Subcutaneous adipose tissue (tissue), 3 donors: Measurements from ENCODE around the genes TRPM2 and ITGB2.

DNA sequence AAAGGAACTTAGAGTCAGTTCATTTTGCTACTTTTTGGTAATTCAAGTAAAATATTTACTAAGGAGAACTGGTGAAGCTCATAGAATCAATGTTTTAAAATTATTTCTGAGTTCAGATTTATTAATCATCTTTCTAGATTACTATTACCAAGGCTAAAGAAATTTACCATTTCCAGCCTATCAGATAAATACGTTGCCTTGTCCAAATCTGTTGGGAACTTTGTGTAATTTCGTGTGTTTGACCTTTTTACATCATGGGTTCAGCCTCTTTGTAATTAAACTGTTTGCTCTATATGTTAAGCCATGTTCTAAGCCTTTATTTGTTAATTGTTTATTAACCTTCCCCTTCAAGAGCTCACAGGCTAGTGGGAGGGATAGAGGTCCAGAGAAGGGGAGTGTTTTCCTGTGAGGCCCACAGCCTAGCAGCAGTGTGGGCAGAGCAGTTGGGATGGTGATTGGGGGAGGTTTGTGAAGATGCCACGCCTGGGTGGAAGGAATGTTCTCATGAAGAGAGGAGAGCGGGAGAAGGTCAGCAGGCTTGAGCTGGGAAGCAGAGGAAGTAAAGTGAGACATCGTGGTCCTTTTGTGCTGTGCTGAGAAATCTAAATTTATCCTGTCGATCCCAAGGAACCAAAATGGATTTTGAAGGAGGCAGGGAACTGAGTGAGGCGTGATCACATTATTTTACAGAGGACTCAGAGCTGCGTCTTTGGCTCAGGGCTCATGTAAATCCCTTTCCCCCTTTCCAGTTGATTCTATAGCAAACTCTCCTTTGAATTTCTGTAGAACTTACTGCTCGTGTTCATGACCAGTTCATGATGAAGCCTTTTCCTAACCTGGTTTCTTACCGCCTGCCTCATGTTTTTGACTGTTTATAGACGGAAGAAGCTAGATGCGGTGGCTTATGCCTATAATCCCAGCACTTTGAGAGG, 42.6 kb downstream of the TRAPPC10 start:
- PRO-cap: no peak
- RAMPAGE, long total RNA, 3 experiments: no peak in any of the 3 experiments

DNA sequence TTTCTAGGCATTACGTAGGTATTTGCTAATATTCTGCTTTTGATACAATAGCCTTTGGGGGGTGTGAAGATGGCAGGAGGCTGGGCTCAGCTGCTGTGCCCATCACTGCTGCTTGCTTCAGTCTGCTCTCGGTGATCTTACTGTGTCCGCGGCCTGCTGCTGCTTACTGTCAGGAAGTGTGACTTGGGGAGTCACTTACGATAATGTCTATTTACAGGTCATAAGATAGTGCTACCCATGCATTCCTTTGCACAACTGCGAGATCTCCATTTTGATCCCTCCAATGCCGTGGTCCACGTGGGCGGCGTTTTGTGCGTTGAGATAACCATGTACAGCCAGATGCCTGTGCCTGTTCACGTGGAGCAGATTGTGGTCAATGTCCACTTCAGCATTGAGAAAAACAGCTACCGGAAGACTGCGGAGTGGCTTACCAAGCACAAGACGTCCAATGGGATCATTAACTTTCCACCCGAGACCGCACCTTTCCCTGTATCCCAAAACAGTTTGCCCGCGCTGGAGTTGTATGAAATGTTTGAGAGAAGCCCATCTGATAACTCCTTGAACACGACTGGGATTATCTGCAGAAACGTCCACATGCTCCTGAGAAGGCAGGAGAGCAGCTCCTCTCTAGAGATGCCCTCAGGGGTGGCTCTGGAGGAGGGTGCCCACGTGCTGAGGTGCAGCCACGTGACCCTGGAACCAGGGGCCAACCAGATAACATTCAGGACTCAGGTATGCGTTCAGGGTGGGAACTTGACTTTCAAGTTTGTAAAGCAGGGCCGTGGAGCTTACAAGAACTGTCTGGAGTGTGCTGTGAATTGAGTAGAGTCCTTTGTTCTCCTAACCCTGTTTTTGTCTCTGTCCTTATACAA, 24.4 kb upstream of the PWP2 start:
- PRO-cap: no peak
- RAMPAGE, long total RNA, 3 experiments: start-site peak on the plus strand in 1 of 3 experiments, centred at position 507 of the sequence, 15 reads per replicate

DNA sequence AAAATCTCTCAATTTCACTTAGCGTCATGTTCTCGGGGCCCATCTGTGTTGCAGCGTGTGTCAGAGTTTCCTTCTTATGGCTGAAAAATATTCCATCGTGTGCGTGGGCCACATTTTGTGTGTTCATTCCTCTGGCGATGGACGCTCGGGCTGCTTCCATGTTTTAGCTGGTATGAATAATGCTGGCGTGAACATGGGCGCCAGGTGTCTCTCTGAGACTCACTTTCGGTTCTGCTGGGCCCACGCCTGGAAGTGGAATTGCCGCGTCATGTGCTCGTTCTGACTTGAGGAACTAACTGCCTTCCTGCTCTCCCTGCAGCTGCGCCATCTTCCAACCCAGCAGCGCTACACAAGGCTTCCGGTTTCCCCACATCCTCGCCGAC, 20.3 kb downstream of the GATD3 start:
- PRO-cap: unidirectional peak, minus-strand start at position 181 of the sequence
- RAMPAGE, long total RNA, 3 experiments: no peak in any of the 3 experiments

GRCh38 chr21:44353042-44354130, at the start of gene TRPM2:
TSS of gene TRPM2 (plus strand) at chr21:44353621.
- PRO-cap: unidirectional peak, plus-strand start at chr21:44353623
- RAMPAGE, long total RNA, 3 experiments: start-site peak on the plus strand in 3 of 3 experiments, at chr21:44353350-44353668 at its widest, 41 to 57 reads per replicate

GRCh38 chr21:44358707-44359261, 5.4 kb downstream of the TRPM2 start:
- PRO-cap: no peak
- RAMPAGE, long total RNA, 3 experiments: no peak in any of the 3 experiments

DNA sequence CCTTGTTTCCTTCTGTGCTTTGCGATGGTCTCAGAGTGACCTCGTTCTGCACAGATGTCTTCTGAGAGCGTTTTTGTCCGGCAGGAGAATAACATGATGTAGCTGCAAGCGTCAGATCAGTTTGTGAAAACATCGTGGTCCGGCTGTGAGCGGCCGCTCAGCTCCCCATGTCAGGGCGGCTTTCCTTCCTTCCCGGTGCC, 26.7 kb downstream of the TRPM2 start:
- PRO-cap: no peak
- RAMPAGE, long total RNA, 3 experiments: no peak in any of the 3 experiments

- PRO-cap: no peak
- RAMPAGE, long total RNA, 3 experiments: no peak in any of the 3 experiments
Observed at GRCh38 chr21:44451944-44452328, 3.4 kb upstream of the LRRC3 start.

- PRO-cap: no peak
- RAMPAGE, long total RNA, 3 experiments: no peak in any of the 3 experiments
Observed at GRCh38 chr21:44457461-44458320, 2.4 kb downstream of the LRRC3 start.

DNA sequence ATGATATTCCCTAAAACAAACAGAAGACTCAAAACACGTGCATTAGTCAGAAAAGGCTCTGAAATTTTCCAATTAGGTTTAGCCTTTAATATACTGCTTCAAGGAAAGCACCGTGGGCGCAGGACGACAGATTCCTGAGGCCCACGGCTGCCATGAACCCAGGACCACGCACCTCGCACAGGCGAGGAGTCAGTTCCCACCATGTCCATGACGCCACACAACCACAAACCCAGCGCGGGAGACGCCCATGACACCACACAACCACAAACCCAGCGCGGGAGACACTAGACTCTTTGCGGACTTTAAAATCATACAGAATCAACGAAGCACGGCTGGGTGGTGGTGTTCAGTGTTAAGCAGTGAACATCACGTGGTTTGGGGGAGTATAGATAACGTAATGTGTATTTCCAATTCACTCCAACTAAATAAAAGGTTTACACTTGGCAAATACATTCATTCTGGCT, 19.2 kb downstream of the PTTG1IP start:
- PRO-cap: no peak
- RAMPAGE, long total RNA, 3 experiments: no peak in any of the 3 experiments

GRCh38 chr21:44858084-44858812, 15.2 kb downstream of the PTTG1IP start:
- PRO-cap: no peak
- RAMPAGE, long total RNA, 3 experiments: no peak in any of the 3 experiments

DNA sequence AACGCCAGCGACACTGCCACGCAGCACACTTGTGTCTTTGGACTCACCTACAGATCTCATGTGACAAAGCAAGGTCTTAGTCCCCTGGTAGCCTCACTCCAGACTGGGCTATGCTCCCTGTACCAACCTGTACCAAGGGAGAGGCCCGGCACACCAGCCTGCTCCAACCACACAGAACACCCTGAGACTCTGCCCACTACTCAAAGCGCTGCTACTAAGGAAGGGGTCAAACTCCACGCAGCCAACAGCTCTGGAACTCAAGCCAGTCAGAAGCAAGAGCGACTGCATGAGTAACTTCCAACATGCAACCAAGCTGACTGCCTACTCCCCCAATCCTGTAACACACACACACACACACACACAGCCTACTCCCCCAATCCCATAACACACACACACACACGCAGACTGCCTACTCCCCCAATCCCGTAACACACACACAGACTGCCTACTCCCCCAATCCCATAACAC, 7.6 kb downstream of the PTTG1IP start:
- PRO-cap: no peak
- RAMPAGE, long total RNA, 3 experiments: no peak in any of the 3 experiments

- PRO-cap: no peak
- RAMPAGE, long total RNA, 3 experiments: no peak in any of the 3 experiments
Observed at GRCh38 chr21:44907587-44907918, 13.1 kb downstream of the ITGB2 start.

DNA sequence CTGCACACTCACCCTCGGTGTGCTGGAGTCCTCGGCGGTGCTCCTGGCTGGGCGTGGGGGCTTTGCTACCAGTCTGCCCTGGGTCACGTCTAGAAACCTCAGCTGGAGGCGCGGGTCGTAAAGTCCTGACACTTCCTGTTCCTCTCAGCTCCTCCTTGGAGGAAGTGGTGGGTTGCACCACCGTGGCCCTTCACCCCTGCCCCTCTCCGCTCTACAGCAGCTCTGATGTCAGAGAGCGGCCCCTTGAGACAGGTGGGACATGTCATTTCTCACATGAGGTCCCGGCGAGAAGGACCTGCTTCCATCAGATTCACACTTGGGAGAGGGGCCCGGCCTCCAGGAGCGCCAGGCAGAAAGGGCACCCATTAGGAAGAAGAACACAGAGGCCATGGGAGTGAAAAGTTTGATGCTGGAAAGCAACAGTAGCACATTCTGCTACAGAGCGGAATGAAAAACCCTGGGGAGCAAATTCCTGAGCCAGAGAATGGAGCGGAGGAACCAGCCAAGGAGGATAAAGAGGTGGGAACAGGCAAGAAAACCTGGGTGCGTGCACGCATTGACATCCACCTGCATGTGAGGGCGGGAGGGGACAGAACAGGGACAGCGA, at the start of gene ITGB2:
TSS of gene ITGB2 (minus strand) at position 91 of the 607 bp plus-strand sequence.
- PRO-cap: no peak
- RAMPAGE, long total RNA, 3 experiments: start-site peak on the plus strand in 2 of 3 experiments, centred at position 244 of the sequence, 5 to 10 reads per replicate; start-site peak on the minus strand in 3 of 3 experiments, centred at positions 74 to 83 of the sequence, 51 to 2,618 reads per replicate

DNA sequence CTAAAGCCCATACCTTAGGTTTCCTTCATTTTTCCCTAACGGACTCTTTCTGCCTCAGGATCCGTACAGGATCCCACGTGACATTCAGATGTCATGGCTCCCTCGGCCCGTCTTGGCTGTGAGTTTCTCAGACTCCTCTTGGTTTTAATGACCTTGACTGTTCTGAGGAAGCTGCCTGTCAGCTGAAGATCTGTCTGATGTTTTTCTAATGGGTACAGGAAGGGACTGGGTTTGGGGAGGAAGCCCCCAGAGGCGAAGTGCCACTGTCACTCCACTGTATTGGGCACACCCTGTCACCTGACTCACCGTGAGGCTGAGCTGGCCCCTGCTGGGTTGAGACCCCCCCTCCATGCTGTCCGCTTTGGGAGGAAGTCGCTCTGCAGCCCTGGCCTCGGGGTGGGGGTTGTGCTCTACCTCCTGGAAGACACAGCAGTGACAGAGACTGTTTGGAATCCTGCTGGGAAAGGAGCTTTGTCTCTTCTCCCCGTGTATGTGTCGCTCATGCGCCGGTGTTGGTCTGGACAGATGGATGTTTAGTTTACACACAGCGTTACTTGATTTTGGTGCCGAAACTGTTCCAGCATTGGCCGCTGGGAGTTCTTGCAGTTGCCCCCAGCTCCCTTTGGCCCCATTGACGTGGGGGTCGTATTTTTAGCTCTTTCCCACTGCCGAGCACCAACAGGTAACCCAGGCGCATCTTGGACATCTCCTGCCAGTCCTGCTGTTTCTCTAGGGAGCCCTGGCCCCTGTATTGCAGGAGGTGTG, 30.1 kb downstream of the SLX9 start:
- PRO-cap: bidirectional peak, plus-strand start at position 438 of the sequence, minus-strand start at position 292 of the sequence
- RAMPAGE, long total RNA, 3 experiments: no peak in any of the 3 experiments

GRCh38 chr21:44982473-44983320, 42.9 kb downstream of the SLX9 start:
- PRO-cap: no peak
- RAMPAGE, long total RNA, 3 experiments: no peak in any of the 3 experiments

- PRO-cap: no peak
- RAMPAGE, long total RNA, 3 experiments: no peak in any of the 3 experiments
Observed at GRCh38 chr21:44984566-44985390, 44.9 kb downstream of the SLX9 start.

DNA sequence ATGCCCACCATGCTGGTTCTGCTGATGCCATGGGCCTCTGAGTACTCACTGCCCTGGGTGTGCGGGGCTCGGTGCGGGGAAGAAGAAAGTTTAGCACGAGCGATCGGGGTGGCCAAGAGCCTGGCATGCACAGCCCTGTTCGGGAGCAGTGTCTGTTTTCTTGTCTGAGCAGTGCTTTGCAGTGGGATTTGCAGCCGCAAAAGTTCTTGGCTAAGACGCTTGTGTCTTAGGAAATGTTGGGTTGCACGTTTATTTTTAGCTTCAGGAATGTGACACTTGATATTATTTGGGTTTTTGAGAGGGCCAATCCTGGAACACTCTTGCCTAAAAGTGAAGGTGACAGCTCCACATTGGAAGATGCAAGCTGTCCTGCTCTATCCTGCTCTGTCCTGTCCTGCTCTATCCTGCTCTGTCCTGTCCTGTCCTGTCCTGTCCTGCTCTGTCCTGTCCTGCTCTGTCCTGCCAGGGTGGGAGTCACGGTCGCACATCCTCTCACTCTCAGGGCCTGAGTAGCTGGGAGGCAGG, 40.2 kb upstream of the ADARB1 start:
- PRO-cap: bidirectional peak, plus-strand start at position 327 of the sequence, minus-strand start at position 162 of the sequence
- RAMPAGE, long total RNA, 3 experiments: no peak in any of the 3 experiments

- PRO-cap: no peak
- RAMPAGE, long total RNA, 3 experiments: no peak in any of the 3 experiments
Observed at GRCh38 chr21:45051041-45052019, 23.1 kb upstream of the ADARB1 start.

DNA sequence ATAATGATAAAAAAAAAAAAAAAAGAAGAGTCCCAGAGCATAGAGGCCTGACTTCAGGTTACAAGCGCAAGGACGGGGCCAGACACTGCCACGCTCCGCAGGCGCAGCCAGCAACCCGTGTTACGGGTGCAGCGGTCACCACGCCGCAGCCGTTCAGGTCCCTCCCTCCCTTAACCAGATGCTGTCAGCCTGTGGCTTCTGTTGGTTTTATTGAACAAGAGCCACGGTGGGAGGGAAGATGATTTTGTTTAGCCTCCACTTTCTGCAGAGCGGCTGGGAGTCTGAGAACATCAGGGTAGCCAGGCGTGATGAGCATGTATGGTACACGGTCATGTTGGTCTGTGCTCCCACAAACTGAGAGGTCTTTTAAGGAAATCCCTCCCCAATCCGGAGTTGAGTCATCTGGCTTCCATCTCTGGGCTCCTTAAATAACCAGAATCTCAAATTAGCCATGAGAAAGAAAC, 18.5 kb upstream of the ADARB1 start:
- PRO-cap: no peak
- RAMPAGE, long total RNA, 3 experiments: no peak in any of the 3 experiments

DNA sequence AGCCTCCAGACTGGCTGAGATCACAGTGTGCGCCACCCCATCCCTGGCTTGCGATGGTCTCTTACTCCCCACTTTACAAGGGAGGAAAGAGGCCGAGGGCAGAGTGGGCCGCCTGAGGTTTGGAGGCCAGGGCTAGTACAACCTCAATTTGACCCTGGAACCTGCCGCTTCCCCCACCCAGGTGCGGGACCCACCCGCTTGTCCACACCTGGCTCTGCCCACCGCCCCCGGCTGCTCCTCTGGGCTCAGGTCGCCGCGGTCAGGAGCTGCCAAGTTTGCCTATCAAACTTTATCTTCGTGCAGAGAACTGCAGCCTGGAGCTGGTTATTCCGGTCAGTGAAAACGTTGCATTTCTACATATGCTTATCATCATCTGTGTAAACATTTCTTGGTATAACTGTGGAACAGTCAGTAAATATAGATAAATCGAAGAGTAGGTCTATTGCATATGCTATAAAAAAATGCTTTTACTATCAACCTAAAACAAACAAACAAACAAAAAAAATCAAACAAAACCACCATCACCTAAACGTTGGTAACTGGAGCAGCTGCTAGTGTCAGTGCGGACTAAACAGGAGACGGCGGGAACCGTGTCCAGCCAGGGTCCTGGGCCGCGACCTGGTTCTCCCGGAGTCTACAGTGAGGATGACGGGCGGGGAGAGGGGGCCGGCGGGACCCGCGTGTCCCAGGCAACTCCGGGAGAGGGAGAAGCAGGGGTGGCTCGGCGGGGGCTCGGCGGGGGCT, 943 bp upstream of the ADARB1 start:
- PRO-cap: unidirectional peak, plus-strand start at position 576 of the sequence; unidirectional peak, plus-strand start at position 602 of the sequence
- RAMPAGE, long total RNA, 3 experiments: no peak in any of the 3 experiments